ENCODE results near the genes KNOP1, UMOD and ACSM3.

DNA sequence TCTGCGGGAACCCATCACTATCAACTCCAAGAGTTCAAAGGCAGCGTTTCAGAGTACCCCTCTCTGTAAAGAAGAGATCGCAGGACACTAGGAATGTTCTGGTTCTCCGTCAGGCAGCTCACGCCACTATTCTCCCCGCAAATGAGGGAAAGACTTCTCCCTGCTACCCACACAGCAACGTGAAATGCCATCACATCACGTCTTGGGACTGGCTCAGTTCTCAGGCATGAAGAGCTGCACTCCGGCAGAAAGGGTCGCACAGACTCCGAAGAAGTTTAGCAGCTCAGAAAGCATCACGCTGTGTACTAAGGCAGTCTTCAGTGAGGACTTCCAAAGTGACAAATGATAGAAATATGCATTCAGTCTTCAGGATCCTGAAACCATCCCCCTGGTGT, 1.9 kb downstream of the XYLT1 start:
- PRO-cap, result no peak

- PRO-cap, result no peak
These were observed 386.7 kb downstream of the NPIPA8 start for GRCh38 chr16:17949776-17950248.

DNA sequence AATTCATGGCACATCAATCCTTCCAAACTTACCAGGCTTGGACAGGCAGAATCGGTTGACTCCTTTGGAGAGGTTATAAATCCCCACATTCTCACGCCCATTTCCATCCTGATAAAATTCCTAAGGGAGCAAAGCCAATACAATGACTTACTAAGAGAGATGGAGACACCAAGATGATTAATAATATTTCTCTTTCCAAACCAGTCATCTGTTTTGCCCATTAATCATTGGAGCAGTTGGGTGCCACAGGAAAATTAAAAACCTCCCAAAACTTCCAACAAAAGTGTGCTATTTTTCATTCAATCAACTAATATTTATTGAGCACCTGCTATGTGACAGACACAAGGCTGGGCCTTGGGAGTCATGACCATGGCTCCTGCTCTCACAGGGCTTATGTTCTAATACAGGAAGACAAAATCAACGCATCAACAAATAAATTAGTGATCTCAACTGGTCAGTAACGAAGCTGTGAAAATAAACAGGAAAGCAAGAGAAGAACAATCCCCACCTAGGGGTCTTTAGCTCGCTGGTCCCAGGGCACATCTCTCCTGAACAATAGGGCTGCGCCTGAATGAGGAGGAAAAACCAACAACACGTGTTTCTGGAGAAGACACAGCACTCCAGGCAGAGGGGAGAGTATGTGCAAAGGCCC, 34.3 kb downstream of the NOMO2 start:
- PRO-cap, result no peak

DNA sequence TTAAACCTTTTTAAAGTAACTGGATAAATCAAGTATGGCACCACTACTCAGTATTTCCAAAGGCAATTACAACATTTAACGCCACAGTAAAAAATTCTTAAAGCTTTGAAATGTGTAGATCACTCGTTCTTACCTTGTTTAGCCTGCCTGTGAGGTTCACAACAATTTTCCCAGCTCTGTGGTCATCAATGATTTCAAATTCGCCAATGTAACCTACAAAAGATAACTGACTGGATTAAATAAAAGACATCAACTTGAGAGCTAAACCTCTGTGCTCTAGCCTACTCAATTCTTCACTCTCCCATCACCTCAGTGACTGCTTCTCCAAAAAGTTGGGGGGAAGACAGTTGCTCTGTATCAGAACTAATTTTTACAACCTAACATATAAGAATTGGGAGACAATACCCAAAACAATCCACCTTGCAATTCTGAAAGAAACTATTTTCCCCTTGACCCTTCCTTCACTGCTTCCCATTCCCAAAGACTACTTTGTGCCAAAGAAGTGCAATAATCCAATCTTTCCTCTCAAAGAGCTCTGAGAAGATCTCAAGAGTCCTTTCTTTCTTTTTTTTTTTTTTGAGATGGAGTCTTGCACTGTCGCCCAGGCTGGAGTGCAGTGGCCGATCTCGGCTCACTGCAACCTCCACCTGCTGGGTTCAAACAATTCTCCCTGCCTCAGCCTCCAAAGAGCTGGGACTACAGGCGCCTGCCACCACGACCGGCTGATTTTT, 2.0 kb downstream of the RPS15A start:
- PRO-cap, result no peak

GRCh38 chr16:18809280-18809930, 8.1 kb upstream of the ARL6IP1 start:
- PRO-cap, result no peak

DNA sequence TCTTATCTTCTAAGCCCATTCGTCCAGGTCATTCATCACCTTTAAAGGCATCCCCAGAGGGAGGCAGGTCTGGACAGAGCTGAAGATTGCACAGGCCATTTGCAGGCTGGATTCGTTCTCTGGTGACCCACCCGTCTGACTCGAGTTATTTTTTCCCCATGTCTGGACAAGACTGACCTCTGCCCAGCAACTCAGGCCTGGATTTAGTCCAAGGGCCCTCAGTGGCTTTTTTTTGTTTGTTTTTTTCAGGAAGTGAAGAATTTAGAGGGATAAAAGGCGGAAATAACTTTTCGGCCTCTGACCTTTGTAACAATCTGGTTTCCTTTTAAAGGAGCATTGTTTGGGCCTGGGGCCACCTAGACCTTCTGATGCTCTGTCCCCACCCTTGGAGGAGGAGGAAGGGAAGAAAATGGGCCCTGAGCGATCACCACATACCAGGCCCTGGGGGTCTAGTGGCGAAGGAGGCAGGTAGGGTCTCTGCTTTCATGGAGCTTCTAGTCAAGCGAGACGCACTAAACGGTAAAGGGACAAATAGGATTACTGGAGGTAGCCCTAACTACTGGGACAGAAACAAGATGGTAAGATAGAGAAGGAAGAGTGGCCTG, 5.5 kb downstream of the TMC7 start:
- PRO-cap, result no peak

DNA sequence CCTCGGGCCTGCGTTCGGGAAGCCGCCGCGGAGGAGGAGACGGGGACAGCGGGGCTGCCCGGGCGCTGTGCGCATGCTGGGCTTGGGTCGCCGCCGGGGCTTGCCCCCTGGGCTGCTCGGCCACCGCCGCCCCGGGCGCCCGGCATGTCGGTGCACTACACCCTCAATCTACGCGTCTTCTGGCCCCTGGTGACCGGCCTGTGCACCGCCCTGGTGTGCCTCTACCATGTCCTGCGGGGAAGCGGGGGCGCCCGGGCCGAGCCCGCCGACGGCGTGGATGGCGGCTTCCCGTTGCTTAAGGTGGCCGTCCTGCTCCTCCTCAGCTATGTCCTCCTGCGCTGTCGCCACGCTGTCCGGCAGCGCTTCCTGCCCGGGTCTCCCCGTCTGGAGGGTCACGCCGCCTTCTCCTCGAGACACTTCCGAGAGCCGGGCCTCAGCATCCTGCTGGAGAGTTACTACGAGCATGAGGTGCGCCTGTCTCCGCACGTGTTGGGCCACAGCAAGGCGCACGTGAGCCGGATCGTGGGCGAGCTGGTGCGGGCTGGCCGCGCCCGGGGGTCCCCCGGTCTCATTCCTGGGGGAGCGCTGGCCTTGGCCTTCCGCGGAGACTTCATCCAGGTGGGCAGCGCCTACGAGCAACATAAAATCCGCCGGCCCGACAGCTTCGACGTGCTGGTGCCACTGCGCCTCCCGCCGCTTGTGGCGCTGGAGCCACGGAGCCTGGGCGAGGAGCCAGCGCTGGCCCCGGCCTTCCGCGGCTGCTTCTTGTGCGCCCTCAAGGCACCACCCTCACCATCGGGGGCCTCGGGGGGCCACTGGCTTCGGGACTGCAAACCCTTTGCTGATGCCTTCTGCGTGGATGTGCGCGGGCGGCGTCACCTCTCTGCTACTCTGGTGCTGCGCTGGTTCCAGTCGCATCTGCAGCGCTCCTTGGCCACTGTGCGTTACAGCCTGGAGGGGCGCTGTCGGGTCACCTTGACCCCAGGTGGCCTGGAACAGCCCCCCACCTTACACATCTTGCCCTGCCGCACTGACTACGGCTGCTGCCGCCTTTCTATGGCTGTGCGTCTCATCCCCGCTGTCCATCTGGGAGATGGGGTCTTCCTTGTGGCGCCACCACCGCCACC, 917 bp downstream of the ITPRIPL2 start:
- PRO-cap, result unidirectional peak, minus-strand start at position 386 of the sequence; unidirectional peak, minus-strand start at position 407 of the sequence

GRCh38 chr16:19383057-19383632, 34.5 kb upstream of the TMC5 start:
- PRO-cap, result no peak

- PRO-cap, result no peak
These were observed 7.0 kb upstream of the TMC5 start for GRCh38 chr16:19410325-19411497.

DNA sequence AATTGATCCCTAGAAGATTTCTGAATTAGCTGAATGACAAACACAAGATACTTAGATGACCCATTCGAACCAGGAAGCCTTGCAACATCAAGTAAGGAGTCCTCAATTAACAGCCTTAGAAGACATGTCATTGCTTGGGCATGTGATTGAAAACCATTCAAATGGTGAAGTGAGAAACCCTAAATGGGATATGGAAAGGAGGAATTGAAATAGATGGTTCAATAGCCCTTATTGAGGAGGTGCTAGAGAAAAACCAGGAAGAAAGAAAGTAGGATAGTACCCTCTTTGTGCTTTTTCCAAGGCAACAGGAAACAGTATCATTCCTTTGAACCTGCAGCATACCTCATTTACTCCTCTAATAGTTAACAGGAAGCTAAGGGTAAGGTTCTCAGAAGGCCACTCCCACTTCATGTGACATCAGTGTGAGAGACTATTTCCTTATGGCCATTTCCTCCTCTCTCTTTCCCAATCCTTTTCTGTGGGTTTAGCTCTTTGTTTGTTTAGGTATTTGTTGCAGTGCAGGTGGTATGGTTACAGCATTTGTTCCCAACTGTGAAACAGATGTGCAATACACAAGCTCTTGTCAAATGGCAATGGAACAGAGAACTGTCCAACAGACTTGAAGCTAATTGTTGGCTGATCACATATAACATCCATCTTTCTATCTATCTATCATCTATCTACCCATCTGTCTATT, 14.6 kb downstream of the TMC5 start:
- PRO-cap, result no peak

- PRO-cap, result no peak
These were observed 33.9 kb downstream of the TMC5 start for GRCh38 chr16:19451647-19451871.

DNA sequence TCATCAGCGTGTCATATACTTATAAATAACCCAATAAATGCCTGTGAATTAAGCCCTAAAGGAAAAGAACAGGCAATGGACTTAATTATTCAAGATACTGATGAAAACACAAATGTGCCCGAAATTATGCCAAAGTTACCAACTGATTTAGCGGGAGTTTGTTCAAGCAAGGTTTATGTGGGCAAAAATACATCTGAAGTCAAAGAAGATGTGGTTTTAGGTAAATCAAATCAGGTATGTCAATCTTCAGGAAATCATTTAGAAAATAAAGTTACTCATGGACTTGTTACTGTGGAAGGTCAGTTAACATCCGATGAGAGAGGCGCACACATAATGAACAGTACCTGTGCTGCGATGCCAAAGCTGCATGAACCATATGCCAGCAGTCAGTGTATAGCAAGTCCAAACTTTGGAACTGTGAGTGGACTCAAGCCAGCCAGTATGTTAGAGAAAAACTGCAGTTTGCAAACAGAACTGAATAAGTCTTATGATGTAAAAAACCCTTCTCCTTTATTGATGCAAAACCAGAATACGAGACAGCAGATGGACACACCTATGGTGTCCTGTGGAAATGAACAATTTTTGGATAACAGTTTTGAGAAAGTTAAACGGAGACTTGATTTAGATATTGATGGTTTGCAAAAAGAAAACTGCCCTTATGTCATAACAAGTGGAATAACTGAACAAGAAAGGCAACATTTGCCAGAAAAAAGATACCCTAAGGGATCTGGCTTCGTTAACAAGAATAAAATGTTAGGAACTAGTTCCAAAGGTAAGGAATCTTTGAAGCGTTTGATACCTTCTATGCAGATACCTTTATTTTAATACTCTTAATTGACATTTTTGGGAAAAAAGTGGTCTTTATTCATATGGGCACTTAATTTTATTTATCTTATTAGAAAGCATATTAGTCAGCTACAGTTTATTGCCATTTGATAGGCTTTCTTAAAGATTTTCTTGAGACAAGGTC, 13.4 kb downstream of the CCP110 start:
- PRO-cap, result no peak

DNA sequence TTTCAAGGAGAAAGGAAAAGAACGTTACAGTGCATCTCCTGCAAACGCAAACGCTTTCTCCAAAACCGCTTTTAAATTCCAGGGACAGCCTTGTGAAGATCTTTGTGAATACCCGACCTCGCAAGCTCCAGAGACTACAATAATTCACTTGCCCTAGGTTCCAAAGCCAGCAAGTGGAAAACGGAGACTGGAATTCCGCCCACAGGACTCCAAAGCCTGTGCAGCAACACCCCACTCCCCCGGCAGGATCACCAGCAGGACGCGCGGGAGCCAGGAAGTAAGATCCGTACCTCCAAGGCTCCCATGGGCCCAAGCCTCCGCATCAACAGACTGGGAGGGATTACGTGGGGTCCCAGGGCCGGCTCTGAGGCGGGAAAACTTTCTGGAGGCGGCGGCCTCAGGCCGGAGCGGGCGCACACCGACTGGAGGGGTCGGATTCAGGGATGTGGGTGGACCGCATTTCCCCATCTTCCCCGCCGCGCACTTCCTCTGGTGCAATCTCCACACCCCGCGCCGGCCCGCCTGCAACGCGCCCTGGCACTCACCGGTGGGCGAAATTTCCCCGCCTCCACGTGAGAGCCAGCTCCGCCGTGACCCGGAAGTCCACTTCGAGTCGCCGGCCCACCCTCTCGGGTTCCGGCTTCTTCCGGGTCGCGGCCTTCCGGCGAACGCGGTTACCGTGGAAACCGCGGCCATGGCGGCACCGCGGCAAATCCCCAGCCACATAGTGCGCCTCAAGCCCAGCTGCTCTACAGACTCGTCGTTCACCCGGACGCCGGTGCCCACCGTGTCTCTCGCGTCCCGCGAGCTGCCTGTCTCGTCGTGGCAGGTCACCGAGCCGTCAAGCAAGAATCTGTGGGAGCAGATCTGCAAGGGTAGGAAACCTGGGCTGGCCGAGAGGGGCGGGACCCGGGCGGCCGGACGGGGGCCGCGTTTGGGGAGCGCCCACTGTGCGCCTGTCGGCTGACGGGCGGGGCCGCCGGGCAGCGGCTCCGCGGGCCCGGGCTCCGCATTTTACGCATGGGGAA, at the start of gene KNOP1:
KNOP1 (minus strand) TSS at position 615 of the 1,028 bp plus-strand sequence.
- PRO-cap, result bidirectional peak, plus-strand start at position 754 of the sequence, minus-strand start at position 491 of the sequence

GRCh38 chr16:20216887-20217388, 110.4 kb downstream of the GP2 start:
- PRO-cap, result no peak

DNA sequence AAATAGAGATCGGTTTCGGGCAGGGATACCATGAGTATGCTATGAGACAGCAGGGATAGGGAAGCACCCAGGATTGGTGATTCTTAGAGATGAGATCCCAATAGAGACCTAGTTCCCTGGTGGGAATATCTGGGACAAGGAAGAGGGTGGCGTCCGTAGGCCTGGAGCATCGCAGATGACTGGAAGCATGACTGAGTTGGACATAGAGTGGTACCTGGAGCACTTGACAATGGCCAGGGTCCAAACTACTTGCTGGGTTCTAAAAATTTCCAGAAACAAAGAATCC, 259 bp downstream of the GP2 start:
- PRO-cap, result no peak

DNA sequence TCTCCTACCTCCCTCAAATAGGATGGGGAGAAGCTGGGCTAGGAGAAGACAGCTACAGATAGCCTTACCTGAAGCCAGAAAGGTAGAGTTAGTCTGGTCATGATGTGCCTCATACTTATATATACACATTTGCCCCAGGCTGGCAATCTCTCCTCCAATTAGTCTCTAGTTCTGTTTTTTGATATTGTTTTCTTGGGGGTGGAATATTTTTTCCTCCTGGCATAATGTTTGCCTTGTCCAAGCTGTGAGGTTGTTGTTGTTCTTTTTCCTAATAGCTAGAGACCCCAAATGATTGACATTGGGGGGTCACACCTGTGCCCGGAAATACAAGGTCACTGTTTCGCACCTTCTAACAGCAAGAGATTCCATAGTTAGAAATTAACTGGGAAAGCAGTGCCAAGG, at the start of gene UMOD:
UMOD (minus strand) TSS at position 95 of the 402 bp plus-strand sequence.
- PRO-cap, result no peak

DNA sequence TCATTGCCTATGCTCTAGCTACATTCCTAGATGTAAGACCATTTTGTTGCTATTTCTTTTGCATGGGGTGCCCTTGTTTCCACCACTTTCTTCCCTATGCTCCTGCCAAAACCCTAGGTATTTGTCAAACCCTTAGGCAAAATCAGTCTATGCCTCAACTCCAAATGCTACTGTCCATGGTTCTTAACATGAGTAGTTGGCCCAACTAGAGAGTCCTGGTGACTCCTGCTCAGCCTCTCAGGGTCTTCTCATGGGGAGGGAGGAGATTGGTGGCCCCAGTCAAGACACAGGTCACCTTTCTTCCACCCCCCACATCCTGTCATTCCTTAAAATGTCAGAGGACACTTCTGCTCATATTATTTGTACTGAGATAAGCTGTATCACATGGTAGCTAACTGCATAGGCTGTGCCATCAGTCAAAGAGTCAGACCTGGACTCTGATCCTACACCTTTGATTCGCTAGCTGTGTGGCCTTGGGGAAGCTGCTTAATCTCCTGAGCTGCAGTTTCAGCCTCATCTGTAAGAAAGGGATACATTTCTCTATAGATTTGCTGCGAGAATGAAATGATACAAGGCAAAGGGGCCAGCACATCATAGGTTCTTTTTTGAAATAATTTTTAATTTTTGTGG, 15.0 kb downstream of the ACSM5 start:
- PRO-cap, result no peak

DNA sequence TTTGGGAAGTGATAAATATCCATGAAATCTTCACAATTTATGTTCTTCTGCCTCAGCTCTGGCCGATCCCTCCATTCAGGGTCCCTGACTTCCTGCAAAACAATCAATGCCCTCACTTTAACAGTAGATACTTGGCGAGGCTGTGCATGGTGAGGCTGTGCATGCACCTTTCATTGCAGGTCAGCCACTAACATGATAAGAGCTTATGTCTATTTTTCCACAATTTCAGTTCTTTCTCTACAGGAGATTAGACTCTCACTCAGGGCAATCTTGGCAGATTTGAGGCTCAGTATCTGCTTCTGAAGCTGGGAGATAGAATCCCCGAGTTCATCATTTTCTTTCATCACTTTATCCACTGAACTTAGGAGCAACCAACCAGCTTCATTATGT, 1.6 kb downstream of the ACSM2B start:
- PRO-cap, result no peak

DNA sequence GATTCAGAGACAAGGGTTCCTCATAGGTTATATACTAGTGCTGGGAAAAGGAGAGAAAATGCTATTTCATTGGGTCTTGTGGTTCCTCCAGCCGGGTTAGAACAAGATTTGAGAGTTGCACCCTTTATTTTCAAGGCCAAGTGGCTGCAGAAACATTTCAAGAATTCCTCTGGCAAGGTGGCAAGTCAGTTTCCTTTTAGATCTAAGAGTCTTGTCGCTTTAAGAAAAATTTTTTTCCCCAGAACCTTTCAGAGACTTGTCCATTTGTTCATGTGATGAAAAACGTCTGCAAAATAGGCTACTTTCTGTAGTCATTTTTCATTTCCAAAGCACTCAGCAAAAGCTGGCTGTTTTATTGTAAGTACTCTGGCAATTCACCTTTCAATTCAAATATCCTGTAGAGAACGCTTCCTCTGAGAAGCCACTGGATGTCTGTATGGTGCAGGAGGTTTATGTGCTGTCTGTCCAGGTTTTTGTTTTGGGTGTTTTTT, 6.7 kb downstream of the THUMPD1 start:
- PRO-cap, result no peak

DNA sequence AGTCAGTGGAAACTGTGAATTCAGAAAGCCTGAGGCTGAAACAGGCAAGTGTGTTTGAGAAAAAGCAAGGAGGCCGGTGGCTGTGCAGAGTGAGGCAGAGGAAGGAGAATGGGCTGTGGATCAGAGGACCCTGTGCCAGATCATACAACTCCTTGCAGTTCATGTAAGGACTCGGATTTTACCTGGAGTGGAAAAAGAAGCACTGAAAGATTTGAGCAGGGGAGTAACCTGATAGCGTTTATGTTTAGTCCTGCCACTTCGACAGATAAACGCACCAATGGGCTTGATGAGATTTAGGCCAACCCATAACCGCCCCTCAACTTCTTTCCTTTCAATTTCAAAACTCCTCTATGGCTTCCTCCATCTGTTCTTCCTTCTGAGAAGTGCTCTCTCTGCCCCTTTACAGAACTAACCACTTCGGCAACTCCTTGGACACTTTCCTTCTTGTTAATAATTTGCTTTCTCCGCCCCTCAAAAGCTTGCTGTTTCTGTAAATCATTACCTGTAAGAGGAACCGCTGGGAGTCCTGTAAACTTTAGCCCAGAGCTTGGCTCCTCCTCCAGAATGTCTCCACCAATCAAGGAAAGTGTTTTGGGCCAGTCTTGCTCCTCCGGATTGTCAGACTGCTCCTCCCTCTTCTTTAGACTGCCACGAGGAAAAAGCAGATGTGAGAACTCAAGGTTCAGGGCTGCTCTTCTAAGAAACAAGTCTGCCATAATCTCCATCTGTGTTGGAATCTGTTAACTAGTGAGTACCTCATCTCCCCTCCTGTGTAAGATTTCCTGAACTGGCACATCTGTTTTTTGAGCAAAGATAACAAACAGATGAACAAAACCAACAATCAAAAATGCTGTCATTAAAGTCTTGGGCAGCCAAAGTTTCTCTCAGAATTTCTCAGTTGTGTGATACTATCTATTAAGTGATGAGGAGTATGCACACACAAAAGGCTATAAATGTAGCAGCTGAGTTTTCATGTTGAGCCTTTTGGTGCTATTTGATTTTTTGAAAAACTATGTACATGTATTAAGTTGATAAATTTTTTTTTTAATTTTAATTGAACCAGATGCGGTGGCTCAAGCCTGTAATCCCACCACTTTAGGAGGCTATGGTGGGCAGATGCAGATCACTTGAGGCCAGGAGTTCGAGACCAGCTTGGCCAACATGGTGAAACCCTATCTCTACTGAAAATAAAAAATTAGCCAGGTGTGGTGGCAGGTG, at the start of gene ACSM3:
ACSM3 (plus strand) TSS at position 636 of the 1,218 bp plus-strand sequence.
- PRO-cap, result no peak